Penis (tissue), 1 donor: ENCODE data around the gene MTR.

DNA sequence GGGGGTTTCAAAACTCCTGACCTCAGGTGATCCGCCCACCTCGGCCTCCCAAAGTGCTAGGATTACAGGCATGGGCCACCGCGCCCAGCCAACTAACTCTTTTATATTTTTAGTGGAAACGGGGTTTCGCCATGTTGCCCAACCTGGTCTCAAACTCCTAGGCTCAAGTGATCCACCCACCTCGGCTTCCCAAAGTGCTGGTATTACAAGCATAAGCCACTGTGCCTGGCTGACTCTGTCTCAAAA is 26.2 kb downstream of the ARID4B start:
- PRO-cap: no peak

DNA sequence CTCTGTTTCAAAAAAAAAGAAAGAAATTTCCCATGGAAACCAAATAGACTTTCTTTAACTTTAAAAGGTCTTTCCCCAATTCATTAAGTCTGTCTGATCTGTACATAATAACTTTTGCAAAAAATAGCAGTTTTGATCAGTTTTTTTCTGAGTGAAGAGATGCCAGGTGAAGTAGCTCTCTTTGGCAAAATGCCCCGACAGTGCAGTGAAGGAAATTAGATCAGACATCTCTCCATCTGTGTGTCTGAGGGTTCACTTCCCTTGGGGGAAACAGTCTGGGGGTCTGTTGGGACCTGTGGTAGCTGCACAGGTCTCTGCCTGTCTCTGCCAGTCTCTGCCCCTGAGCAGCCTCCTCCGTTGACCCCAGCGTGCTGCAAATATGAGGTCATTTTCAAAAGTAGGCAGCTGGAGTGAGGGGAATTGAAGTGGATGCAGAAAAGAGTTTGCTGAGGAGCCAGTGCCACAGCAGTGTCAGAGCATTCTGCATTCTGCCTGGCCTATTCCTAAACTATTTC is 54.5 kb downstream of the TBCE start:
- PRO-cap: unidirectional peak, plus-strand start at position 150 of the sequence

- PRO-cap: no peak
Observed at GRCh38 chr1:235484243-235484644, 20.0 kb downstream of the B3GALNT2 start.

- PRO-cap: no peak
Observed at GRCh38 chr1:235641908-235642921, 7.4 kb downstream of the GNG4 start.

GRCh38 chr1:235687961-235688473 is 38.4 kb upstream of the GNG4 start:
- PRO-cap: no peak

DNA sequence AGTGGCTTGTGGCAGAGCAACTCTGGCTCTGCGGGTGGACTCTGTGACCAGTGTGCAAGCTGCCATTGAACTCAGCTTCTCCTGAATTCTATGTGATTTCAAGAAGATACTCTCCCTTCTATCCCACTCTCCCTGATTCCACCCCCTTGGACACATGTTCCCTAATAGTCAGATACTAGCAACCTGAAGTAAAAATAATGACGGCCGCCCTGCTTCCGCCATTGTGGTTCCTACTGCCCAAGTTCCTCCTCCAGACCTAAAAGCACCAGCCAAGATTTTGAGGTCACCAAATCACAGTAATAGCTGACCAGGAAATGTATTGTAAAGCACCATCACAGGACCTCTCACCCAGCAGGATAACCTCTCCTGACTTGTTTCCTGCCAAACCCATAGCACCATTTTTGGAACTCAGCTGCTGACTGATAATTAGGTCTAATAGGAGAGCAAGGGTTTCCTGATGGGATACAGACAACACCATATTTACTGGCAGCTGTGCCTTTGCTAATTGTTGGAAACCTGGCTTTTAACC is 11.6 kb upstream of the LYST start:
- PRO-cap: no peak

- PRO-cap: no peak
Observed at GRCh38 chr1:235887912-235888517, 21.3 kb upstream of the LYST start.

GRCh38 chr1:235942018-235942543 is 75.4 kb upstream of the LYST start:
- PRO-cap: no peak

GRCh38 chr1:236001469-236002113 is 63.3 kb downstream of the NID1 start:
- PRO-cap: no peak

- PRO-cap: no peak
Observed at GRCh38 chr1:236020282-236020673, 44.6 kb downstream of the NID1 start.

- PRO-cap: no peak
Observed at GRCh38 chr1:236058908-236059611, 5.8 kb downstream of the NID1 start.

- PRO-cap: no peak
Observed at GRCh38 chr1:236120546-236121393, 21.6 kb upstream of the GPR137B start.

DNA sequence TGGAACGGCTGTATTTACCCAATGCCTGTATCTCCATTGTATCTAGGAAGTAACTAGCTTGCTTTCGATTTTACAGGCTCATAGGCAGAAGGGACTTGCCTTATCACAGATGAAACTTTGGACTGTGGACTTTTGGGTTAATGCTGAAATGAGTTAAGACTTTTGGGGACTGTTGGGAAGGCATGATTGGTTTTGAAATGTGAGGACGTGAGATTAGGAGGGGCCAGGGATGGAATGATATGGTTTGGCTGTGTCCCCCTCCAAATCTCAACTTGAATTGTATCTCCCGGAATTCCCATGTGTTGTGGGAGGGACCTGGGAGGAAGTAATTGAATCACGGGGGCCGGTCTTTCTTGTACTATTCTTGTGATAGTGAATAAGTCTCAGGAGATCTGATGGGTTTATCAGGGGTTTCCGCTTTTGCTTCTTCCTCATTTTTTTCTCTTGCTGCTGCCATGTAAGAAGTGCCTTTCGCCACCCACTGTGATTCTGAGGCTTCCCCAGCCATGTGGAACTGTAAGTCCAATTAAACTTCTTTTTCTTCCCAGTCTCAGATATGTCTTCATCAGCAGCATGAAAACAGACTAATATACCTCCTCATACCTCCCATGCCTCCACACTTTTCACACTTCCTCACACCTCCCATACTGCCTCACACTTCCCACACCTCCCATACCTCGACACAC is 21.0 kb downstream of the GPR137B start:
- PRO-cap: no peak

- PRO-cap: no peak
Observed at GRCh38 chr1:236309993-236310442, 28.3 kb upstream of the ERO1B start.

GRCh38 chr1:236687154-236687678 is 917 bp downstream of the ACTN2 start:
- PRO-cap: no peak

DNA sequence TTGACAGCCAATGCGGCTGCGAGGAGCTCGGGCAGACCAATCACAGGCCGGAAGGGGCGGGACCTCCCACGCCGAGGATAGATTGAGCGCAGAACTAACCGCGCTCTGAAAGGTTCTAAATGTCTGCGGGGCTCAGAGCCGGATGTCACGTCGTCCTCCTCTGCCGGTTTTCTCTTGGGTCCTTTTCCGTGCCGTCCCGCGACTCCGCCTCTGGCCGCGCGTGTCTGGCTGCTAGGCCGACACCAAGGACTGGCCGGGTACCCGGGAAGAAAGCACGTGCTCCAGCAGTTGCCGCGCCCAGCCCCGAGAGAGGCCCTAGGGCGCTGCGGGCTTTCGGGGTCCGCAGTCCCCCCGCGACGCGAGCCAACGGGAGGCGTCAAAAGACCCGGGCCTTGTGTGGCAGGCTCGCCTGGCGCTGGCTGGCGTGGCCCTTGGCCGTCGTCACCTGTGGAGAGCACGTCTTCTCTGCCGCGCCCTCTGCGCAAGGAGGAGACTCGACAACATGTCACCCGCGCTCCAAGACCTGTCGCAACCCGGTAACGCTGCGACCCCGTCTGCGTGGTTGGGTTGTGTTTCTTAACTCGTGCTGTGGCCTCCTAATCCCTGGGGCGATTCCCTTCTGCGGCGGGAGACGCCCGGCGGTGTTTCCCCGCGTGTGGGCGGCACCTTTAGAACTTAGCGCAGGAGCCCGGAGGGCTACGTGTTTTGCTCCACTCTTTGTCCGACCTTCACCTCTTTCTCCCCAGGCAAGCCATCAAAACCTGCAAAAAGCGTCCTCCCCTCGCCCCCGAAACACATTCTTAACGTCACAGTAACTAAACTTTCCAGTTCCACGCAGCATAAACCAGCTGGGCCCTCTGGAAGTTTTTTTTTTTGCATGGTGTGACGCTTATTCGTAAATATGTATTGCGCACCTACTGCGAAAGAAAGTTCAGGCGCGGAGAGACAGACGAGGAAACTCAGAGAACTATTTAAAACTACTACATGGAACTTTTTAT is at the start of gene MTR:
Gene MTR, plus strand, starts transcription at position 91 of the 998 bp plus-strand sequence.
- PRO-cap: bidirectional peak, plus-strand start at position 118 of the sequence, minus-strand start outside the sequence; bidirectional peak, plus-strand start at position 703 of the sequence, minus-strand start at position 802 of the sequence

DNA sequence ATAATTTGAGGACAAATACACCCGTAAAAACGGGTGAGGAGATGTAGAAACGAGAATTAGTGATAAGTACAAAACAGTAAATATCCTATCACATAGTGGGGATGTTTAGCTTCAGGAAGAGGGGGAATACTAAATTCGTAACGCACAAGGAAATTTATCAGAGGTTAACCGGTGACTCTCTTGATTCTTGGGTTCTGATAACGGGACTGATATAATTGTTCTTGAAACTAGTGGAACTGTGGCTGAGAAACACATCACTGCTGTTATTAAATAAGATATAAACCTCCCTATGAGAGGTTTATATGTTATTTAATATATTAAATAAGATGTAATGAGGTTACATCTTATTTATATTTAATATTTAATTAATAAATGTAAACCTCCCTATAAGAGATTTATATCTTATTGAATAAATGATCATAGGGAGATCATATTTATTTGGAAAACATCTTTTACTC is 1.4 kb downstream of the MTR start:
- PRO-cap: no peak

GRCh38 chr1:237146101-237146738 is 104.2 kb downstream of the RYR2 start:
- PRO-cap: no peak

- PRO-cap: no peak
Observed at GRCh38 chr1:237441288-237441704, 399.3 kb downstream of the RYR2 start.

DNA sequence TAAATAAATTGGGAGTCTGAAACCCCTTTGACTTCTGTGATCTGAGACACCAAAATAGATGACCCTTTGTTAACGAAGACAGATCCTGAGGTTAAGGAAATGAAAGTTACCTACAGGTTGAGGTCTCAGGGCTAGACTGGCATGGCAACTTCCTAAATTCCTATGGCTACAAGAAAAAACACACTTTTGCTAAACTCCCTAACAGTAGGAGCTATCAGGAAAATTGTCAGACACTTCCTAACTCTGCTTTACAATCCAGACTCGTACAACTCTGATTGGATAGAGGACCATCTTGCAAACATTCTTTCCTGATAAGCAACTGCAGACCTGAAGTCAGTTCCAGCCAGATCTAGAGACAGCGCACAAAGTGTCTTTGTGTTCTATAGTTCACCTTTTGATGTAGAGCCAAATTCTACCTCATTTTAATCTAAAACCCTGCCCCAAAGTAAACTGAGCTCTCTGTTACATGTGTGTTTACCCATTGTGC is 22.0 kb downstream of the ZP4 start:
- PRO-cap: no peak